ENCODE results near the genes HOGA1, HPSE2, CNNM1 and DNMBP.

DNA sequence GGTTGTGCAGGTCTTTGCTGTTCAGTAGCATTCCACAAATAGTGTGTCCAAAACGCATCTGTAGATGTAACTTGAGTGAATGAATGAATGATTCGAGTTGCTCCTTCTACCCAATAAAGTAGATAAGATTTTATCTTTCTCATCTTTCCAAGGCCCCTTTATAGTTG is 1.2 kb downstream of the PGAM1 start:
- RRBS: no CpG with 5 or more reads among the region's 2 CpGs

GRCh38 chr10:97490423-97491046 is 7.7 kb downstream of the MMS19 start:
- RRBS: no CpG with 5 or more reads among the region's 3 CpGs

DNA sequence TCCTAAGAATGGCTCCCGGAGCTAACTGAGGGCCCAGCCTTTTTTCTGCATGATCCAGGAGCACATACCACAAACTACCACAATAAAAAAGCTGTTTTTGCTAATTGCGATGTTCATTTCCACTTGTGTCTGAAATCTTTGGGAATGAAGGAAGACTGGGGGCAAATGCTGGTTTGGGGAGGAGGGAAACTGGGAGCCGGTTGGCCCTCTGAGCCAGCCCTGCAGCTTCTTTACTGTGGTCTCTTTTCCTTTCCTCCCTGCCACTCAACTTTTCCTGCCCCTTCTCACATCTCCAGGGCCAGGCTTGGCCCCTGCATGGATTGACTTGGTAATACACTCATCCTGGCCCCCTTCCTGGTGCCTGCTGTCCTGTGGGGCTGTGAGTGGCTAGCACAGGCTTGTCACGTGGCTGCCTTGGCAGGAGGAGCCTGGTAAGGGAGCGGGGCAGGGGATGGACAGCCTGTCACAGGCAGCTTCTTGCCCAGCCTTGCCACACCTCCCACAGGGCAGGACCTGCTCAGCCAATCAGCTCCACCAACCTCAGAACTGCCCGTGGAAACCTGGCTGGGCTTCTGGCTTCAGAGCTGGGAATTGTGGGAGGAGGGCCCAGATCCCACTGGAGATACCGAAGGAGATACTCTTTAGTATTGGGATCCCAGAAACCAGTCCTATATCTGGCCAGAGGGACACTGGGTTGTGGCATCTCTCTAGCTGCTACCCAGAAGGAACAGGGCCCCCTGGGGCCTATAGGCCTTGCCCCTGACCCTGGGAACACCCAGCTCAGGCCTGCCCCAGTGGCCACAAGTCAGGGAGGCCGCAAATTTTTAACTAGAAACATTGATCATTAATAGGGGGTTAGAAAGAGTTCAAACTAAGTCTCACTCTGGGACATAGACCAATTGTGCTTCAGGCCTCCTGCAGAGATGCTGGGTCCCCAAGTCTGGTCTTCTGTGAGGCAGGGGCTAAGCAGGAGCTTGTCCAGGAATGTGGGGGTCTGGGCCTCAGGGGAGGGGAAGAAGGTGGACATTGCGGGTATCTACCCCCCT is at the start of gene HOGA1:
Gene HOGA1 (plus strand): TSS at position 609 of the 1,046 bp plus-strand sequence.
- RRBS: no CpG with 5 or more reads among the region's 9 CpGs

DNA sequence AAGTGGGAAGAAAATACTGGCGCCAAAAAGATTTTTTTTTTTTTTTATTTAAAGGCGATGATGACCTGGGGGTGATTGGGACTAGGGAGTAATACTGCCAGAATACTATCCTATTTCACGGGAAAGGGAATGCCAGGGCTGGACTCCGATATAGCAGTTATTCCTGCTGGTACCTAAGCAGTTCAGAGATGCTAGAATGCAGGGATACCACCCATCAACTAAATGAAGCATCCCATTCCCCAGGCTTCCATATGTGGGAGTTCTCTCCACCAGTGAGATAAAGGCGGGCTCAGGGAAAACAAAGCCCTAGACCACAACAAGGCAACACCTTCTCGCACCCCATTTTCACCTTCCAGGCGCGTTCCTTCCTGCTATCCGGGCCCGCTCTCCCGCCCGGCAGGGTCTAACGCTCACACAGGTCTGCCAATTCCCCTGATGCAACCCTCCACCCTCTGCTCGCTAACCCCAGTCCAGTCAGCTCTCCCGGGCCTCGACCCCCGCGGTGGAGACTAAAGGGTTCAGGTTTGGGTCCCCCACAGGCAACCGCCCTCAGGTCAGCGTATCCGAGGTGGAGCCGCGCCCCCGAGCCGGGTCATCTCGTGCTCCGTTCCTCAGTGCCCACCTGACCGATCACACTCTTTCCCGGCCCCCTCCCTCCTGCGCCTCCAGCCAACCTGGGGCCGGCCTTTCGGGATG is 479 bp downstream of the MORN4 start:
- RRBS: under 1% methylated on average over 19 of the region's 32 CpGs

- RRBS: no CpG with 5 or more reads among the region's 6 CpGs
Measured at GRCh38 chr10:97755727-97756115, 16.1 kb downstream of the SFRP5 start.

DNA sequence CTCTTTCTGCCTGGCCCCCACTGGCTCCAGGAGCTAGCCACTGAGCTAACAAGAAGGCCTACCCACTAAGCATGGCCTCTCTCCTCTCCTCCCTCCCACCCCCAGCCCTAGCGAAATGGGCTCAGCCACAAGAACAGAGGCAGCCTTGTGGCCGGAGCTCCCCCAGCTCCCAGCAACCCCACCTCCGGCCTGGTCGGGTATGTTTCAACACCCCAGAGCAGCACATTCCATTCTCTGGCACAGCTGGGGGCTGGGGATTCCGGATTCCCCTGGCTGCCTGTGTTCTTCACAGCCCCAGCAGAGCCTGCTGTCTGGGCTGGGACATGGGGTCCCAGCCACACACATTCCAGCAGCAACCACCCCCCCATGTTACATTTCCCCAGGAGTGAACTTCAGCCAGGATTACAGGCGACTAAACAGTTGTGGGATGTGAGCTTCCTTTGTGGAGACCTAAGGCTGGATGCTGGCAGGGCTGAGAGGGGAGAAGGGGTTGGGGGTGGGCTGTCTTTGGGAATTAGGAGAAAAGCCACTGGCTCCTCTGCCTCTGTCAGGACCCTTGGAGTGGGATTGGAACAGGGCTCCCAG is 8.9 kb downstream of the SFRP5 start:
- RRBS: 1% methylated on average over 3 of the region's 6 CpGs

- RRBS: 1% methylated on average over 12 of the region's 93 CpGs
Measured at GRCh38 chr10:97770931-97771905, 581 bp downstream of the SFRP5 start.

DNA sequence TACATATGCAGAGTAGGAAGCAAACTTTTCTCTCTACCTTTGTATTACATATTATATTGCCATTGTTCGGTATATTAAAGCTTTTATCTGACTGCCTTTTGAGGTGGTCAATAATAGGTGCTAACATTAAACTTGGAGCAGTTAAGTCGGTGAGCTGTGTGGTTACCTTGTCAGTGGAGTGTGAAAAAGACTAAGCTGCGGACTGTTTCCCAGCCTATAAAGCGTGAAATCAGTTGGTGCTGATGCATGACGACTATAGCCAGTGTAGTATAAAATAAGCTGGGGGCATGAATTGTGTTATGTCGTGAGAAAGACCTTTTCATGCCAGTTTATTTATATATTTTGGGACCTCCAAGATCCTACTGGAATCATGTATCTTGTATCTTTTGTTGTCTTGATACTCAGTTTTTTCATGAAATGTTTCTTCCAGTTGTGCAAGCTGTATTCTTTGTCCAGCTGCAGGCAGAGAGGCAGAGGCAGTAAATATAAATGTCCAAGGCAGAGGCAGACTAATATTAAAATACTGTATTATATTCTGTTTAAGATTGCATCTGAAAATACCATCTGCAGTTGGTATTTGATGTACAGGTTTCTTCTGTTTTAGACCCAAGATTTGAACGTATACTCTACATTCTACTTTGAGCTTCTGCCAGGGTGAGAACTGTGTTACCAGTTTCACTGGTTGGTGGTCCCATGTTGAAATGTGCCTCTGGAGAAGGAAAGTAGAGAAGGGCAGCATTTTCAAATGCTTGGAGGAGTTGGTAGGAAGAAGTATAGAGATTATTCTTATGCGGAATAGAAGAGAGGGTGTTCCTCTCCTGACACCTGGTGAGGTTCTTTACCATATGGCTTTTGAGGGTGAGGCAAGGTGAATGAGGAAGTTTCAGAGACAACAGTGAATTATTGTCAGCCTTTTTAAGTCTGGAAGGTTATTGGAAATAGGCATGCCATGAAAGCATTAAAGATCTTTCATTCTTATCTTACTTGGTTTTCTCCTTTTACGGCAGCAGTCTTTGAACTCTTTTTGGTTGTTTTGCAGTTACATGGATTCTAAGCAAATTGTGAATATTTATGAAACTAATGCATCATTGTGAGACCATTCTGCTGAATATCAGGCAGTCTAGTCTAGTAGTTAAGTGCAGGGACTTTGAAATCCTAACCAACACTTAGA is 34.1 kb downstream of the R3HCC1L start:
- RRBS: no CpG with 5 or more reads among the region's 9 CpGs

DNA sequence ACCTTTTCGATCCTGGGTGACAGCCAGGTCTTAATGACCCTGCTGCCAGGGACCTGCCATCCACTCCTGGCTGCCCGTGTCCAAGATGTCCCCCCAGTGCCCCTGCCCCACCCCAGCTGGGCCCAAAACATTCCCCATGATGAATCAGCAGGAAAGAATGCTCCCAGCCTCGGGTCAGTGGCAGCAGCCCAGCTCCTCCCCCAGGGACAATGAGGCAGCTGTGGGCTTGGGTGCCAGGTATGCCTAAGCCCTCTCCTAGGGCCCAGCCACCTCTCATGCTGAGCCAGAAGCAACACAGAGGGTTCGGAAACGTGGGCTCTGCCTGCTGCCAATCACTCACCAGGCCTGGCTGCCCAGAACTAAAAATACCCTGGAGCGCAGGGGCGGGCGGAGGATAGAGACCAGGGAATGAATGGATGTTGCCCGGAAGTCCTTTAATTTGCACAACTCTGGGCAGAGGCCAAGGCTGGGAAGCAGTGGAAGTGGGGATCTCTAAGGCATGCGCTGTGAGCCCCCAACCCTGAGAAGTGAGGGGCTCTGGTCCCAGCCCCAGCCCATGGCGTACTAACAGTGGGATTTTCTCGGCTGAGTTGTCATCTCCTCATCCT is 1.5 kb upstream of the LOXL4 start:
- RRBS: no CpG with 5 or more reads among the region's 12 CpGs

DNA sequence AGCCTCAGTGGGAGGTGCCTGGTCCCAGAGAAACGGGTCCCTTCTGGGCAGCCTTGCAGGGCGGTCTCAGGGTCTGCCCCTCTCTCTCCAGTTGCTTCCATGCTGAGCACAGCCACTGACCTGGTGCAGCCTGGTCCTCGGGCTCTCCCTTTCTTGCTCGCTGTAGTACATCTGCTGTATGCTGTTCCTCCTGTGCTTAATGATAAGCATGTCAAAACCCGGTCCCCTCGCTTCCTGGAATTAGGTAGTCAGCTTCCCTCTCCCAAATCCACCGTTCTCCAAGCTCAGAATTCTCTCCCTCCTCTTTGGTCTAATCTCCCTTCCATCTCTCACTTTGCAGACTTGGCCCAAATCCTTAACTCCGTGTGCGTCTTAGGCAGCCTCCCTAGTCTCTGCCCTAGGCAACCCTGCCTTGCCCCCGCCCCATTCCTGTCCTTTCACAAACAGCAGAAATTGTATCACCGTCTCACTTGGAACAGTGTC is 11.1 kb upstream of the HPS1 start:
- RRBS: no CpG with 5 or more reads among the region's 11 CpGs

DNA sequence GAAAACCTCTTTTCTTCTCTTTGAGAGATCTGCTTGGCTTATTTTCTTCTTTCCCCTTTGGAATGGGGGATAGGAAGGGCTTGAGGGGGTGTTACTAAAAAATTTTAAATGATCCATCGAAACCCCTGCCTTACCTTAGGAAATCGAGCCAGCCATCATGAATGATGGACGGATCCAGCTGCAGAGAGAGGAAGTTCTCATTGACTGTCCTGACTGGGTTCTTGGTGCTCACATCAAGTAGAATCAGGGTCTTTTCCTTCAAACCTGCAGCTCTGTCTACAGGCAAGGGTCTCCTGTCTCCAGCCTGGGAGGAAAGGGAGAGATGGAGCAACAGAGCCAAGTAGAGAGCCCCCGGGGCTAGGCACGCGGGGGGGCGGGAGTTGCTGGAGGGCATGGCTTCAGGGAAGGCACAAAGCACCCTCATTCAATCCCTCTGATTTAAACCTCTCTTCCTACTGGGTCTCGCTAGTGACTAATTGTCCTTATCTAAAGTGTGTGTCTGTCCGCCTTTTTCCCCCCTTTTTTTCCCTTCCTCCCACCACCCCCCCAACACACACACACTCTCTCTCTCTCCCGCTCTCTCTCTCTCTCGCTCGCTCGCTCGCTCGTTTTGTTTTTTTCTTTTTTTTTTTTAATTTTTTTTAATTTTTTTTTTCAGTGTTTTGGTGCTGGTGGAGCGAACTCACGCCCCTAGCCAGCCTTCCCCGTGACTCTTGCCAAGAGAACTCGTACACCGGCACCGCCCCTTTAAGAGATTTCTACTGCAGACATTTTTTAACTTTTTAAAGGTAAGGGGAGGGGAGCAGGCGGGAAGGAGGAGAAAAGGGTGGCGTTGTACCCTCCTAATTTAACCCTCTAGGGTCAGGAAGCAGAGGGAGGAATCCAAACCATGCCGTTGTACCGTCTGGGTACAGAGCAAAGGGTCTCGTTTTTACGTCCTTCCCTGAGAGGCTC is at the start of gene HPSE2:
Gene HPSE2 (minus strand): TSS at position 474 of the 954 bp plus-strand sequence.
- RRBS: no CpG with 5 or more reads among the region's 27 CpGs

DNA sequence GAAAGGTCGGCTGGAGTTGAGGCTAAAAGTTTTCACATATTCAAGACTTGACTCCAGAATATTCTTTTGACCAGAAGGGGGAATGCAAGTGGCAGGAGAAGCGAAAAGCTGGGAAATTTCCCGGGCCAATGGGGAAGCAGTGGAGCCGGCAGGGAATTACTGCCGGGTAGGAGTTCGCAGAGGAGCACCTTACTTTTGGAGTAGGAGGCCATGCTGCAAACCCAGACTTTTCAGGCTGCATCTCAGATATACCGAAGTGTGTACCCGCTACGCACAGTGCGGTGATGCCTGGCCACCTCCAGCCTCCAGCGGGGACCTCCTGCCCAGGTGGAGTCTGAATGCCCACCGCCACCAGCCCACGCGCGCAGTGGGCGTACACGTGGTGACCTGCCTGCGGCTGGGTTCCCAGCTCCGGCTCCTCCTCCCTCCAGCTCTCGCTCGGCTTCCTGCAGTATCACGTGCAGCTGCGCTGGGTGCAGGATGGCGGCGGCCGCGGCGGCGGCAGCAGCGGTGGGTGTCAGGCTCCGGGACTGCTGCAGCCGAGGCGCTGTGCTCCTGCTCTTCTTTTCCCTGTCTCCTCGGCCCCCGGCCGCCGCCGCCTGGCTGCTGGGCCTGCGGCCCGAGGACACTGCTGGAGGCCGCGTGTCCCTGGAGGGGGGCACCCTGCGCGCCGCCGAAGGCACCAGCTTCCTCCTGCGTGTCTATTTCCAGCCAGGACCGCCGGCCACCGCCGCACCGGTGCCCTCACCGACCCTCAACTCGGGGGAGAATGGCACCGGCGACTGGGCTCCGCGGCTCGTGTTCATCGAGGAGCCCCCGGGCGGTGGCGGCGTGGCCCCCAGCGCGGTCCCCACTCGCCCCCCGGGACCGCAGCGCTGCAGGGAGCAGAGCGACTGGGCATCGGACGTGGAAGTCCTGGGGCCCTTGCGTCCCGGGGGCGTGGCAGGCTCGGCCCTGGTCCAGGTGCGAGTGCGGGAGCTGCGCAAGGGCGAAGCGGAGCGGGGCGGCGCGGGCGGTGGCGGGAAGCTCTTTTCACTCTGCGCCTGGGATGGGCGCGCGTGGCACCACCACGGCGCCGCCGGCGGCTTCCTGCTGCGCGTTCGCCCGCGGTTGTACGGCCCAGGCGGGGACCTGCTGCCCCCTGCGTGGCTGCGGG is at the start of gene CNNM1:
Gene CNNM1 (plus strand): TSS at position 449 of the 1,156 bp plus-strand sequence.
- RRBS: under 1% methylated on average over 31 of the region's 106 CpGs

DNA sequence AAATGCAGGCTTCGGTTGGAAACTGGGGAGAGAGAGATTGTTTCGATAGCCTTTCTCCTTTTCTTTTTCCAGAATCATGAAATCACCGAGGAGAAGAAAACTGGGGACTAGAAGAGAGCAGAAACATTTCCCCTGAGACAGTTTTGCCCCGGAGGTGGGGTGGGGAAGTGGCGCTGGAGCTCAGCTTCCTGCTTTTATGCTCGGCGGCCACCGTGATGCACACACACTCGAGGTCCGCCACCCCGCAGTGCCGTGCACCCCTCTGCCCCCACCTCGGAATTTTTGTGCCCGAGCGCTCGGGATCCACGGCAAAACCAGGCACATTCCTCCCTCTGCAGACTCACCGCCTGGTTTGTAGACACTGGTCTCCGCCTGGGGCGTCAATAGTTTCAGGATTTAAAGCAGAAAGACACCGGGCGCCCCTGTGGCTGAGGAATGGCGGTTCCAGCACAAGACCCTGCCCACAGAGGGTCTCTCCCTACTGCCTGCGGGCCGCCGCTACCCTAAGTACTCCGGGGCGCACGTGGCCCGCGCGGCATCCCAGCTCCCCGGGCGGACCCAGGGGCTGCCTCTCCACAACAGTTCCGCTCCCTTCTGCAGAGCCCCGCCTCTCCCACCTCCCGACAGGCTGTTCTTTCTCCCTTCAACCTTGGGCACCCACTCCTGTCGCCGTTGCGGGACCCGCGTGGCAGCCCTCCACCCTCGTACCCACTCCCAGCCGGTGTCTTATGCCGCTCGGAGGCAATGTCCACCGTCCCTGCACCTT is 1.9 kb upstream of the NKX2-3 start:
- RRBS: 1% methylated on average over 13 of the region's 47 CpGs

- RRBS: no CpG with 5 or more reads among the region's 6 CpGs
Measured at GRCh38 chr10:99619284-99619726, 934 bp downstream of the SLC25A28 start.

DNA sequence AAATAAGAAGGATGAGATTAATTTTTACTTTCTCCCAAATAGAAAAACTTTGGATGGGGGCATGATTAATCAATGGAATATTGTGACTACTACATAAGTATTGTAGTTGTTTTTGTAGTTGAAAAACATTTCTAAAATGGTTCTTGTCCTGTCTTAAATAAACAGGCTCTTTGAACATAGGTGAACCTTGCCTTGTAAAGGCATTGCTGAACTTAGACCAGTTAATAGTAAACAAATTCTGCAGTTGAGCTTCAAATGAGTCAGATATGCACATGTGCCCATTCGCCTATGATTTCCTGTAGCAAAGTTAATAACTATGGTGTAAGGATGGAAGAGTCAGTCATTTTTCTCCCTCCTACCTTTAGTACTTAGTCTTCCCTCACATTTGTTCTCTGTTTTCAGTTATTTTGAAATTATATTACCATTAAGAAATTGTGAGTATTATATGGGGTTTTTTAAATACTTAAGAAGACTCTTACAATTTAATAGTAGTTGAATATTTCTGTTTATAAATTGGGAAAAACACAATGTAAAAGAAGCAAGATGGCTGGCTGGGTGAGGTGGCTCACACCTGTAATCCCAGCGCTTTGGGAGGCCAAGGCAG is 22.7 kb downstream of the CUTC start:
- RRBS: no CpG with 5 or more reads among the region's 2 CpGs

DNA sequence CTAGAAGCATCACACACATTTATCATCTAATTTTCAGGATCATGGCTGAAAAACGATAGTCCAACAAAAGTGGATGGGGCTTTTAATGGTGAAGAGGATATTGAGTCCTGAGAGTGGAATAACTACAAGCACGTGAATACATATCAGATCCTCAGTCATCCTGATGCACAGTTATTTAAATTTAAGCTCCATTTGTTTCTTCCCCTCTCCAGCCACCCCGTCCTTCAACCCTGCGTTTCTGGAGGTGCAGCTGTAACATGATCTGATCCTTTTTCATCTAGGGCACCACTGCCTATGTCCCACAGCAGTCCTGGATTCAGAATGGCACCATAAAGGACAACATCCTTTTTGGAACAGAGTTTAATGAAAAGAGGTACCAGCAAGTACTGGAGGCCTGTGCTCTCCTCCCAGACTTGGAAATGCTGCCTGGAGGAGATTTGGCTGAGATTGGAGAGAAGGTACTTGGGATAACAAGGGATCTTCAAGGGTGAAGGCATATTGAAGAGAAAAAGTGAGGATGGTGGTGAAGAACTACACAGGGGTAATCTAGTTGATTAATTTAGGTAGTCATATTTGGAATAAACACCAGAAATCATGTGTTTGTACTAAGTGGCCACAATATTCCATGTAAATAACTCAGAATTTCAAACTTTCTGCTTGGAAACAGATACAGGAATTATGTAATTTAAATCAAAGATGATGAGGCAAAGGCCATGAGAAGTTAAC is 34.8 kb downstream of the ABCC2 start:
- RRBS: no CpG with 5 or more reads among the region's 4 CpGs

- RRBS: no CpG with 5 or more reads among the region's 6 CpGs
Measured at GRCh38 chr10:99844437-99845020, 62.1 kb downstream of the ABCC2 start.

GRCh38 chr10:99923418-99923831 is 86.3 kb downstream of the DNMBP start:
- RRBS: no CpG with 5 or more reads among the region's 2 CpGs

DNA sequence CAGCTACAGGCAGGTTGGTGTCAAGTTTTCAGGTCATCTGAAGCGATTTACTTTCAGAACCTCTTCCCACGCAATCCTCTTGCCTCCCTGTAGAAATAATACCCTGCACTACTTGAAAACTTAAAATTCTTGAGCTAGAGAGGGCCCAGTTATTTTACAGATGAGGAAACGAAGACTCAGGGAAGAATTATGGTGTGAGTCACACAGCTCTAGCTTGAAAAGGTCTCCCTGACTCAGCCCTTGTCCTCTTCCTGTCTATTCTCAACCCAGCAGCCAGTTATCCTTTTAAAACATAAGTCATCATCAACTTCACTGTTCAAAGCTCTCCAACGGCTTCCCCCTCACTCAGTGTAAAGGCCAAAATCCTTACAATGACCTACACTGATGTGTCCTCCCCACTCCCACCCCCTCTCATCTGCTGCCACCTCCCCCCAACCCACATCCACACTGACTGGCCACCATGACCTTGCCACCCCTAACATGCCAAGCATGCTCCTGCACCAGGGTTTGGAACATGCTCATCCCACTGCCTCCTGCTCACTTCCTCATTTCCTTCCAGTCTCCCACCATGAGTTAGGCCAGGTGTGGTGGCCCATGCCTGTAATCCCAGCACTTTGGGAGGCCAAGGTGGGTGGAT is 3.4 kb downstream of the DNMBP start:
- RRBS: no CpG with 5 or more reads among the region's 4 CpGs

GRCh38 chr10:100009769-100010373 is at the start of gene DNMBP:
TSS of gene DNMBP (minus strand) at chr10:100009947.
- RRBS: under 1% methylated on average over 24 of the region's 80 CpGs

All from retinal pigment epithelial cell (primary cell).